Measurements from ENCODE around the genes CCDC181, SELE and FMO1.

DNA sequence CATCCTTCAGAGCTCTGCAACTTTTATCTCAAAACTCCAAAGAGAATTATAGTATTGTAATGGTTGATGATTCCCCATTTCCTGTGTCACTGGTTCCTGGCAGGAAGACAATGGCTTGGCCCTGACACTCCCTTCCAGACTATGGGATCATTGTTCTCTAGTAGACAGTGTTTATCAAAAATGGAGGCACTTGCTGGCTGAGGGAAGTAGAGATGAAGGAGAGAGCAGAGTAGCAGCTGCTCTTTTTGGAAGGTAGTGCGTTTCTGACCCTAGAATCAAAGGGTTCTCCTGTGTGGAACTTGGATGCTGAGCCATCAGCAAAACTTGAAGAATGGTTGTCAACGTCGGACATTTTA, 145.9 kb upstream of the ATP1B1 start:
- PRO-cap, result no peak

- PRO-cap, result no peak
These were observed 58.3 kb upstream of the ATP1B1 start for GRCh38 chr1:169048167-169048535.

GRCh38 chr1:169108194-169108704, 1.8 kb downstream of the ATP1B1 start:
- PRO-cap, result no peak

DNA sequence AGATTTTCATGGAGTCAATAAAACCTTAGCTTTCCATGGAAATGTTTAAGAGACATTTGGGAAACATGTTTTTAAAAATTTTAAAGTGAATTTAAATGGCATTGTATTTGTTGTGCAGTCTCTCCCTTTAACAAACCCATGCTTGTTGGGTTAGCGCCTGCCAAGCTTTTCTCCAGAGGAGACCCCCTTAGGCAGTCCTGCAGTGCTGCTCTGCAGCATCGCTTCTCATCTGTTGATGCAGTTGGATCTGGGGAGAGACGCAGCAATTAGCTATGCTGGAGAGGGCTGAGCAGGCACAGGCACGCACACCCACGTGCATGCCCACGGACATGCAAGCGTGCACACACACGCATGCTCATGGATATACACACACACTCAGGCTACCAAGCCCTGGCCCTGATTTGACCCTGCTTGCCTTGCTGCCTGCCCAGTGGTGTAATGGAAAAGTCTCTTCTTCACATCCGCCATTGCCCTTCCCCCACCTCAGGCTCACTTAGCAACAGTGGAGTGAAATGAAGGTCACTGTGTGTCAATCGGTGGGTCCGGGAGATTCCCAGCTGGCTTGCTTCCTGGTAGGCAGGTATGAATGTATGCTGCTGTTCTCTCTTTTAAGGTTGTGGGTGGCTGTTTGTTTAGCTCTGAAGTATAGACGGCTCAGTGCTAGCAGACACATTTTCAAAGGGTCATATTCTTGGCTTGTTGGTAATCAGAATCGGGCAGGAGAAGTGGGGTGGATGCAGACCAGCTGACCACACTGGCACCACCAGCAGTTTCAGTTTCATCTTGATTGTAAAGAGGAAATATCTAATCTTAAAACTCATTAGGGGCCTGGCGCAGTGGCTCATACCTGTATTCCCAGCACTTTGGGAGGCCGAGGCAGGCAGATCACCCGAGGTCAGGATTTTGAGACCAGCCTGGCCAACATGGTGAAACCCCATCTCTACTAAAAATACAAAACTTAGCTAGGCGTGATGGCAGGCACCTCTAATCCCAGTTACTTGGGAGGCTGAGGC, 9.6 kb downstream of the ATP1B1 start:
- PRO-cap, result no peak

- PRO-cap, result no peak
These were observed 13.4 kb downstream of the ATP1B1 start for GRCh38 chr1:169119721-169120485.

DNA sequence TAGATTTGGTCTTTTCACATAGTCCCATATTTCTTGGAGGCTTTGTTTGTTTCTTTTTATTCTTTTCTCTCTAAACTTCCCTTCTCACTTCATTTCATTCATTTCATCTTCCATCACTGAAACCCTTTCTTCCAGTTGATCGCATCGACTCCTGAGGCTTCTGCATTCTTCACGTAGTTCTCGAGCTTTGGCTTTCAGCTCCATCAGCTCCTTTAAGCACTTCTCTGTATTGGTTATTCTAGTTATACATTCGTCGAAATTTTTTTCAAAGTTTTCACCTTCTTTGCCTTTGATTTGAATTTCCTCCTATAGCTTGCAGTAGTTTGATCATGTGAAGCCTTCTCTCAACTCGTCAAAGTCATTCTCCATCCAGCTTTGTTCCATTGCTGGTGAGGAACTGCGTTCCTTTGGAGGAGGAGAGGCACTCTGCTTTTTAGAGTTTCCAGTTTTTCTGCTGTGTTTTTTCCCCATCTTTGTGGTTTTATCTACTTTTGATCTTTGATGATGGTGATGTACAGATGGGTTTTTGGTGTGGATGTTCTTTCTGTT, 89.2 kb downstream of the NME7 start:
- PRO-cap, result no peak

GRCh38 chr1:169427329-169427681, at the start of gene CCDC181:
TSS of gene CCDC181 (minus strand) at chr1:169427474.
- PRO-cap, result bidirectional peak, plus-strand start at chr1:169427534, minus-strand start at chr1:169427462

DNA sequence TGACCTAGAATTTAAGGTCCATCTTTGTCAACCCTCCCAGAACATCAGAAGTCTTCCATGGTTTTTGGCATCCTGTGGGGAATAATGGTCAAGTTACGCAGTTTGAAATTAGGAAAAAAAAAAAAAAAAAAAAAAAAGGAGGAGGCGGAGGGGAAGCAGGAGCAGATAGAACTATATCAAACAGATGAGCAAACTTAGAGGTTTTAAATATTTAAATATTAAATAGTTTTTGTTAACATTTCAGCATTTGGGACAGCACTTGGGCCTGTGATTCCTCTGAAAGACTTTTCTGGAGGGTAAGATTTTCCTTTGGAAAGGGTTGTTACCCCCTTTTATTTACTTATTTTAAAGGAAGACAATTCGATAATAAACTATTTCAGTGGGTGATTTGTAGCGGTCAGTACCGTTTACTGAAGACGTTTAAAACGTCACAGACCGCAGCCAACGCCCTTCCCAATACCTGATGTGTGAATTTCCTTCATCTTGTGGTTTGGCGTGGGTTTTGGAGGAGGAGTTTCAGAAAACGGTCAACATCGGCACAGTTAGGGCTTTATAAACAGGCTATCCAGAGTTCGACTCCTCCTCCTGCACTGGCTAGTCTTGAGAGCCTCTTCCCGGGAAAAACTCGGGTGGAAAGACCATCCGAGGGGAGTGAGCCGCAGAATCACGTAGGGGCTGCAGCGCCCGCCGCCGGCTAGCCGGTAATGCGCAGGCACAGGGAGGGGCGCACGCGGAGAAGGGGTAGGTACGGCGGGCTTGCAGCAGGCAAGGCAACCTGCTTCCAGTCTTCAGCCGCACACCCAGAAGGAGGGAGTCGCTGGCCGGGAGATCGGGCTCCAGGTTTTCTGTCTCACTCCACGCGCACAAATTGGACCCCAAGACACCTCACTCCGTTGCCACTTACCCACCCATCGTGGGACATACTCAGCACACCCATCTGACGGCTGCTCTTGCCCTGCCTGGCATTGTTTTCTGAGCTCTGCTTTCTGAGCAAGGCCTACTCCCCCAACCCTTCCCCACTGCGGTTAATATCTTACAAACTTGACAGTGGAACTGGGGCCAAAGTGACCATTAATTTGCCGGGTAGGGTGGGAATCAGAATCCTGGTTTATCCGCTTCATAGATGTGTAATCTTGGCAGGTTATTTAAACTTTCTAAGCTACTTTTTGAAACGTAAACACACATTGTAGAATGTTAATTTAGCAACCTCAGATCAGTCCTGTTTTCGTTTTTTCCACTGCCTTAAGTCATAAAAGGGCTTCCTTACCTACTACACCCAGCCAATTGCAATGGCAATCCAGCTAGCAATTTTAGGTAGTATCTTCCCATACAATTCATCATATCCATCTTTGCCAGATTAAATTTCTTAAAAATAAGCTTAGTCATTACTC, 25.5 kb downstream of the SLC19A2 start:
- PRO-cap, result no peak

DNA sequence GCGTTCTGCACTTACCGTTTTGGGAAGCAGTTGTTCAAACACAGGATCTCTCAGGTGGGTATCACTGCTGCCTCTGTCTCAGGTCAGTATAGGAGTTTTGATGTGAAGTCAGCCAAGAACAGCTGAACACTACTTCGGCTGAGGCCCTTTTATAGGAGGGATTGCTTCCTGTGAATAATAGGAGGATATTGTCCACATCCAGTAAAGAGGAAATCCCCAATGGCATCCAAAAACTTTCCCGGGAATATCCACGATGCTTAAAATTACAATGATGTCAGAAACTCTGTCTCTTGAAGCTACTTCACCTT, at the start of gene SELE:
TSS of gene SELE (minus strand) at position 124 of the 308 bp plus-strand sequence.
- PRO-cap, result no peak

GRCh38 chr1:169781371-169781690, 13.4 kb downstream of the METTL18 start:
- PRO-cap, result no peak

DNA sequence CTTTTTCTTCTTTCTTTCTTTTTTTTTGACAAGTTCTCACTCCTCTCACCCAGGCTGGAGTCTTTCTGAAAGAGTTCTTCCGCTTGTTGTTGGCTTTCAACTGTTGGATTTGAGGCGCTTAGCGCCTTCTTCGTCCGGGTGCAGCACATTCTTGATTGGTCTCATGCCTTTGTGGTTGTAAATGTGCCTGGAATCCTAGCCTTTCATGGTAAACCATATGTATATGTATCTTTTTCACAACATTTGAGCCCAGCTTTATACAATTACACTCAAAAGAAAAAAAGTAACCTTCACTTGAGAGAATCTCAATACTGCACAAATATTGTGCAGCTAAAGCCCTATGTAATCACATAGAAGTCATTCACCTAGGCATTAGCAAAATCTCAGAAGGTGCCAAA, 935 bp downstream of the C1orf112 start:
- PRO-cap, result no peak

GRCh38 chr1:170668134-170668780, 4.3 kb downstream of the PRRX1 start:
- PRO-cap, result no peak

DNA sequence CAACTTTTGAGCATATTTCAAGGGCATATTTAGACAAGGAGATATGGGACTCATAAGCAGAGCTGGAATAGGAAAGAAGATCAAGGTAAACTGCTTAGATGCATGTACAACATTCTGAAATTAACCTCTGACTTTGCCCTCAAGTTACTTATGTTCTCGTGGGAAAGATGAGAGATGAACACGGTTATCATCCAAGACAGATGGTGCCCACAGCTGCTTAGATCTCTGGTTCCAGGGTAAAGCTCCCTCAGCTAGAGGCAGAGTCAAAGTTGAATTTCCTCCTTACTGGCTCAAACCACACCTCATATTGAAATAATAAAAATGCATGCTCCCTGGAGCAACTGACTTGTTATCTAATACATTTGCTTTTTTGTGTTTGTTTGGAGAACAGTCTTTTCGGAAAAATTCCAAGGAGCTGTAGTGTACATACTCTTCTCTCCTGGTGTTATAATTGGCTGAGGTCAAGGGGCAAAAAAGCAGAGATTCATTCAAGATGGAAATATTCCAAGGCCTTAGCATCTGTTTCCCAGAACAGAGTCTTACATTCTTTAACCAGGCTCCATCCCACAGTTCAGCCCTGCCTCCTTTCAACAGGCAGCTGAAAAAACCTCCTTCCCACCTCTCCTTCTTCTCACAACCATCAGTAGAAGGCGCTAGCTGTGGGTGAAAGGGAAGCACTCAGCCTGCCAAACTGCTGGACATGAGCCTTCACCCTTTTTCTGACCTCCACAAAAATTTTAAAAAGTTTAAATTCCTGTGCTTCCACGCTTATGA, 43.6 kb upstream of the FMO2 start:
- PRO-cap, result no peak

- PRO-cap, result no peak
These were observed 2.0 kb downstream of the FMO2 start for GRCh38 chr1:171187233-171187451.

DNA sequence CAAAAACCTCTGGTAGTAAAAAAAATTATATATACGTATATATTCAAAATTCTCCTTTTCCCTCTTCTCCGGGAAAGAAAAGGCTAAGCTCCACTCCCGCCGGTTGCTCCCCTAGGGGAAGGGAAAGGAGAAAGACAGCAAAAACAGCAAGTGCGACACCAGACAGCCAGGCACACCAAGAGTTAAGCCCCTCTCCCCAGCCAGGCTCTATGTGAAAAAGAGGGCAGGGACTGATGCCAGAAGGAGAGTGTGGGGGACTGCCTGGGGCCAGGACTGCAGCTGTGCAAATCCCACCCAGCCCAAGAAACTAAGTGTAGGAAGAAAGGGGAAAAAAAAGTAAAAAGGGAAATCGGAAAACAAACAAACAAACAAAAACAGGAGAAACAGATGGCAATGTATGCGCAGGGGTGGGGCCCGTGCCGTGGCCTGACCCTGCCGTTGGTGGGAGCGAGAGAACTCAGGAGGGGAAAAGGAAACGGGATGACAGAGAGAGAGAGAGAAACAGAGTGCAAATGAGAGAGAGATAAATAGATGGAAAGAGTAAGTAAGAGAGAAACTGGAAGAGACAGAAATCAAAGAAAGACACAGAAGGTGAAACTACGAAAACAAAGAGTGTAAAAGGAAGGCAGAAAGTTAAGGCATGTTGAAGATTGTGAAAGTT, 27.6 kb upstream of the FMO1 start:
- PRO-cap, result no peak

DNA sequence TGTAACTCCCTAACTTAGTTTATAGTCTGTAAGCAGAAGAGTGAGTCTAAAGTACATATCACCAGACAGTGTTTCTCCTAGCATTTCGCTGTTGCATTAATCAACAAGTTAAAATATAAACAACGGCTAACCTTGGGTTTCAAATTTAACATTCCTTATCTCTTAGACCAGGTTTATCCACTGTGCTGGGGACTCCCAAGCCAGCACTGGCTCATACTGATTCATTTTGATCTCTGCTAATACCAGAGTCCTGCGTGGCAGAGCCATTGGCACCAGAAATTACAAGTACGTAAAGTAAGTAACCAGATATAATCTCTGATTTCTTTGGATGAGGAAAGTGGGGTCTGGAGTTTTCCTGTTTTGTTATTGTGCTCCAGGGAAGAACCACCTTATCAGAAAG, at the start of gene FMO1:
TSS of gene FMO1 (plus strand) at position 165 of the 400 bp plus-strand sequence.
- PRO-cap, result no peak

GRCh38 chr1:171358966-171359165, 44.9 kb downstream of the FMO4 start:
- PRO-cap, result no peak

- PRO-cap, result no peak
These were observed 704 bp downstream of the PRRC2C start for GRCh38 chr1:171485875-171486592.

DNA sequence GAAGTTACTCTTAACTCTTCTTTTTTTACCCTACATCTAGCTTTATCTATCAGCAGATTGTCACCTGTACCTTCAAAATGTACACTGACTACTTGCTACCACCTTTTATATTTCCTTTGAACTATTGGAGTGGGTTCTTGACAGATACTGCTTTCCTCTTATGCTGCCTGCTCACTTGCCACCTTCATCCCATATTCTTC, 44.1 kb downstream of the PRRC2C start:
- PRO-cap, result no peak

- PRO-cap, result no peak
These were observed 47.1 kb downstream of the PRRC2C start for GRCh38 chr1:171532196-171532994.